Neural crest cell (in vitro differentiated cells): ENCODE measurements around the gene PDCD1.

DNA sequence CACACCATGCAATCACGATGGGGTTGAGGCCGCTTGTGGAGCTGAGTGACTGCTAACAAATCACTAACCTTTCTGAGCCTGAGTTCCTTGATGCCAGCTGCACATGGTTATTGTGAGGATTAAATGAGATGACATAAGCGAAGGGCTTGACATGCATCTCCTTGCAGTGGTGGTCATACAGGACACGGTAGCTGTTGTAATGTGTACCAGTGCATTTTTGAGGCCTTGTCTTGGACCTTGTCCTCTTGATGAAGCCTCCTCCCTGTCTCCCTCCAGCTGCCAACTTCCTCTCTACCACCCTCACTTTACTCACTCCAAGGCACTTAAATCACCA lies 3.6 kb downstream of the FARP2 start:
- PRO-cap: no peak

GRCh38 chr2:241660936-241661251 lies 23.4 kb downstream of the ATG4B start:
- PRO-cap: no peak

DNA sequence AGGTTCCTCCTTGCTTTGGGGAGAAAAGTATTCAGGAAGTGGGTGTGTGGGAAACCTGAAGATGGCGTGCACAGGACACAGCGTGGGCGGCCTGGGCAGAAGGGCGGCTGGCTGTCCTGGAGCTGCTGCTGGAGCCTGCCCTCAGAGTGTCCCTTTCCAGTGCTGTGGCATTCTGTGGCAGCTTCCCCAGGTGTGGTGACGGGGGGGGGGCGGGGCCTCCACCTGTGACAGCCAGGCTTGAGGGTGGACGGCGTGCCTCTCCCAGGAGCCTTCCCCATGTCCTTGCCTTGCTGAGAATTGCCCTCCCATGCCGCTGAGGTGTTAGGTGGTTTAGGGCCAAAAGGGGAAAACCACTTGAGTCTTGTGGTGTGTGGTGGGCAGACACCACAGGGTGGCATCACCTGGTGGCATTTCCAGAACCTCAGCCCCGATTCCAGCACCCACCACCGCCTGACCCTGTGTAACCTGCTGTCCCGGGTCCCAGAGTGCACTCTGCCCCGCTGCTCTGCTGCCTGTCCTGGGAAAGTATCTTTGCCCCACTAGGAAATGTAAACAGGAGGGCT lies 13.7 kb downstream of the DTYMK start:
- PRO-cap: no peak

DNA sequence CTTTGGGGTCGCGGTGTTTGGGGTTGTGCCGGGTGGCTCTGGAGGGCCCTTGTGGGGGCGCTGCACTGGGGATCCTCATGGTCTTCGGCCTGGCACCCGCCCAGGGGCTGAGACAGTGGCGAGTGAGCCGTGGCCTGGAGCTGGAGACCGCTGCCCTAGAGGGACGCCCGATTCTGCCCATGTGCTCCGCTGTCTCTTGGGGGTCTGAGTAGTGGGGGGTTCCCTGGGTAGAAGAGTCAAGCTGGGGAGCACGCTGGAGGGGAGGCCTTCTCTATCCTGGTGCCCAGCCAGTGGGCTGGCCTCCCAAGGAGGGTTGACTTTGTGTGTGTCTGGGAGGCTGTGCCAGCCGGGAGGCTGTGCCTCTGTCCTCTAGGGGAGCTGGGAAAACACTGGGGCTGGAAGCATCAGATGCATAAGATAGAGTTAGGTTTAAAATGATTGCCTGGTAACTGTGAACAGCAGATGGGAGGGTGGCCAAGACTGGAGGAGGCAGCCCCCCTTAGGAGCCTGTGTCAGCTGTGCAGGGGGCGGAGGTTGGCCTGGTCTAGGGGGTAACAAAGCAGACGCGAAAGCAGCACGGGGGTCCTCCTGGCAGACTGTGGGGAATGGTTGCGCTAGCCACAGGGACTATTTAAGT lies 1.2 kb downstream of the ING5 start:
- PRO-cap: no peak

GRCh38 chr2:241758924-241759420 lies 17.6 kb upstream of the GAL3ST2 start:
- PRO-cap: no peak

GRCh38 chr2:241767842-241769005 lies 8.4 kb upstream of the GAL3ST2 start:
- PRO-cap: no peak

- PRO-cap: no peak
Measured at GRCh38 chr2:241774601-241775940, 1.6 kb upstream of the GAL3ST2 start.

GRCh38 chr2:241858740-241859283 lies at the start of gene PDCD1:
PDCD1 (minus strand) TSS chr2:241858894.
- PRO-cap: no peak

DNA sequence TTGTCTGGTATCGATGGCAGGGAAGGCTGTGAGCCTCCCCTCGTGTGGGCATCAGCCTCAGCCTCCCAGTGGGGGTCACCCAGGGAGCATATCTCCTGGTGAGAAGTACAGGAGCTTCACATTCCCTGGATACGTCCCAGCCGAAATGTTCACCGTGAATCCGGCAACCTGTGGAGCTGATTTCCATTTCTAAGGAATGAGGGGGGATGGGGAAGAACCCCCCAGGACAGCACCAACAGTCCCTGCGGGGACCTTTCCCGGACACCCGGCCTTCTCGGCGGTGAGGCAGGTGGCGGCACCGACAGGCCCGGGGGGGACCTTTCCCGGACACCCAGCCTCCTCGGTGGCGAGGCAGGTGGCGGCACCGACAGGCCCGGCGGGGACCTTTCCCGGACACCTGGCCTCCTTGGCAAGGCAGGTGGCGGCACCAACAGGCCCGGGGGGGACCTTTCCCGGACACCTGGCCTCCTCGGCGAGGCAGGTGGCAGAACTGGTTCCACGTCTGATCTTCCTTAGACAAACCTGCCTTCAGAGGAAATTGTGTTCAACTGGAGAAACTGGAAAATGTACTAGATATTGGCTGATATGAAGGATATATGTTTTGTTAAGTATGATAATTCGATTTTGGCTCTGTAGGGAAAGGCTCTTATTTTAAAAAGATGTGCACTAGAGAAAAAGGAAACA lies 9.5 kb downstream of the FAM240C start:
- PRO-cap: no peak

DNA sequence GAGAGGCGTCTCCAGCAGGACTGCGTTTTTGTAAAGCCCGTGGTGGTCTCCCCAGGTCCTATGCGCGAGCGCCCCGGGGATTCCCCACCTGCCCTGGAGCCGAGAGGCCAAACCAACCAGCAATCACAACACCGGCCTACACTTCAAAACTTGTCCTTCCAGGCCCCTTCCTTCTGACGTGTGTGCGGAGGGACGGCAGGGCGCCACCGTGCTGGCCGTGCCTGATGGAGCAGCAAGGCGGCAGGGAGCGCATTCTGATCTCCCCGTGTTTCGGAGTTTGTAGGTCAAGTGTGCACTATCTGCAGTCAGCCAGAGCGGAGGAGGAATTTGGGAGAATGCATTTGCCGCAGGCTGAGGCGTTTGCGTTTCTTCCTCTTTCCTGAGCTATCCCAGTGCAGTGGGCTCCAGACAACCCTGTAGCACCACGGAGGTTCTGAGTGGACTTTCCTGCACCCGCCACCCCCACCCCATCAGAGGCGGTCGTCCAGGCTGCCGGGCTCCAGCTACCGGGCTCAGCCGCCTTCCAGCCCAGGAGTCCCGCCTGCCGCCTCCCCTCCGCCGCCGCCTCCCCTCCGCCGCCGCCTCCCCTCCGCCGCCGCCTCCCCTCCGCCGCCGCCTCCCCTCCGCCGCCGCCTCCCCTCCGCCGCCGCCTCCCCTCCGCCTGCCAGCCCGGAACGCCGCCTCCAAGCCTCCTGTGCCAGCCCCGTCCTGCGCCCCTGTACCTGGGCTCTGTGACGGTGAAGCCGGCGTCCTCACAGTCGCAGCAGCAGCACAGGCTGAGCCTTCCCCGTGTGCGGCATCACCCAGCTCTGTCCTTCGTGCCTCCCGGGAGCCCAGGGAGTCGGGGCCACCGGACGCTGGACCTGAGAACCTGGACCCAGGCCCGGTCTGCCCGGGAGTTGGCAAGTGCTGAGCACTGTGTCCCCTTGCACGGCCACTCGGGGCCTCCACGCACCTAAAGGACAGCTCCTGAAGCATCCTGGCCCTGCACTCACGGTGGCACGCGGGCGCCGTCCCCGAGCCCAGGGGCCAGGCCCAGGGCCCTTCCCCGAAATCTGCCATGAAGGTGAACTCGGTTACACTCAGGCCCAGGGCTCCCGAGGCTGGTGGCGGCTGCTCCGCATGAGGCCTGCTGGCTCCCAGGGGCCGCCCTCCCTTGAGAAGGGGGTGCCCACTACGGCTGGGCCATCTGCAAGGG lies 1.9 kb upstream of the FAM240C start:
- PRO-cap: no peak

DNA sequence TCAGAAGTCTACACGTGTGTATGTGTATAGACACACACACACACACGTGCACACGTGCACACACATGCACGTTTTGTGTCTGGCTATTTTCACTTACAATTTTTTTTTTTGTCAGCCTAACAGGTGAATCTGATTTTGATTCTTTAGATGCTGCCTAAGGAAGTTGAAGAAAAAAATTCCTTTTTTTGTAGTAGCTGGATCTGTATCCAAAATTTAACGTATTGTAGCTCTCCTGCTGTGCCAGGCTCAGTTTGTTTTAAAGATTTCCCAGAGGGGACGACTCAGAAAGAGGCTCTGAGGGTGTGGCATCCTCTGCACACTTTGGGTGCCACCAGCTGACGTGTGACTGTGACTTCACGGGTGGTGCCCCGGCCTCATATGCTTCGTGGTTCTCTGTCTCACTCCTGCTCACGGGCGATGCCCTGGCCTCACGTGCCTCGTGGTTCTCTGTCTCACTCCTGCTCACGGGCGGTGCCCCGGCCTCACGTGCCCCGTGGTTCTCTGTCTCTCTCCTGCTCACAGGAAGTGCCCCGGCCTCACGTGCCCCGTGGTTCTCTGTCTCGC lies 84.7 kb upstream of the FAM240C start:
- PRO-cap: no peak